Umbilical cord (tissue), 2 donors: ENCODE results near the gene SPANXA1.

GRCh38 chrX:136204399-136205121, 7.7 kb downstream of the FHL1 start:
- RAMPAGE, long total RNA, result no peak

GRCh38 chrX:136496310-136496682, 1.1 kb upstream of the HTATSF1 start:
- RAMPAGE, long total RNA, result no peak

DNA sequence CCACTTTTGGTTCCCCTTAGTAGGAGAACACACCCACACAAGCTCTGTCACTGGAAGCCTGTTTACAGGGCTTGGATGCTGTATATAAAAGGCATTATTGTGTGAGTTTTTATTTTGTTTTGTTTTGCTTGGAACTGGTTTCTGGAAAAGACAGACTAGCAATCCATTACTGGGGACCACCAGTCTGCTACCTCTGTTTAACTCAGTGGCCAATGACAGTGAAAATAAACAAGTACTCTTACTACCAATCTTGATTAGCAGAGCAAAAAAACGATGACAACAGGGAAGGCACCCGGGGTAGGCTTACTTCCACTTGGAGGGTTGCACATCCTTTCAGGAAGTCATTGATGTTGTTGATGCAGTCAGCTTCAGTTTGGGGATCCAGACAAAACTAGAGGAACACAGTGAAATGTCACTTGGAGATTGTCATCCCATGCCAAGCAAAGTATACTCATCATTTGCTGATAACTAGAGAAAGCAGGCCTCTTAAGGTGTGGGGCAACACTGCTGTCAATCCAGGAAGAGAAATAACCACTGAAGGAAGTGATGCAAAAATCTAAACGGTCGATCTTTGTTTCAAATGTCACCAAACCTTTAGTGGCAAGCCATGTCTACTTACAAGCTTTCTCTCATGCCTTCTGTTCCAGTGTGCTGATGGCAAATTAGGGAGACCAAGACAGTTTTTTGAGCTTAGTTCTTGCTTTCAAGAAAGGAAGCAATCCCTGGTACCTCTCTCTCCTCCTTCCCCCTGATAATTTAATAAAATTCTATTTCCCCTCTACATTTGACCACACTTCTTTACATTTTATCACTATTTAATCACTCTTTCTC, 1.4 kb downstream of the ARHGEF6 start:
- RAMPAGE, long total RNA, result no peak

DNA sequence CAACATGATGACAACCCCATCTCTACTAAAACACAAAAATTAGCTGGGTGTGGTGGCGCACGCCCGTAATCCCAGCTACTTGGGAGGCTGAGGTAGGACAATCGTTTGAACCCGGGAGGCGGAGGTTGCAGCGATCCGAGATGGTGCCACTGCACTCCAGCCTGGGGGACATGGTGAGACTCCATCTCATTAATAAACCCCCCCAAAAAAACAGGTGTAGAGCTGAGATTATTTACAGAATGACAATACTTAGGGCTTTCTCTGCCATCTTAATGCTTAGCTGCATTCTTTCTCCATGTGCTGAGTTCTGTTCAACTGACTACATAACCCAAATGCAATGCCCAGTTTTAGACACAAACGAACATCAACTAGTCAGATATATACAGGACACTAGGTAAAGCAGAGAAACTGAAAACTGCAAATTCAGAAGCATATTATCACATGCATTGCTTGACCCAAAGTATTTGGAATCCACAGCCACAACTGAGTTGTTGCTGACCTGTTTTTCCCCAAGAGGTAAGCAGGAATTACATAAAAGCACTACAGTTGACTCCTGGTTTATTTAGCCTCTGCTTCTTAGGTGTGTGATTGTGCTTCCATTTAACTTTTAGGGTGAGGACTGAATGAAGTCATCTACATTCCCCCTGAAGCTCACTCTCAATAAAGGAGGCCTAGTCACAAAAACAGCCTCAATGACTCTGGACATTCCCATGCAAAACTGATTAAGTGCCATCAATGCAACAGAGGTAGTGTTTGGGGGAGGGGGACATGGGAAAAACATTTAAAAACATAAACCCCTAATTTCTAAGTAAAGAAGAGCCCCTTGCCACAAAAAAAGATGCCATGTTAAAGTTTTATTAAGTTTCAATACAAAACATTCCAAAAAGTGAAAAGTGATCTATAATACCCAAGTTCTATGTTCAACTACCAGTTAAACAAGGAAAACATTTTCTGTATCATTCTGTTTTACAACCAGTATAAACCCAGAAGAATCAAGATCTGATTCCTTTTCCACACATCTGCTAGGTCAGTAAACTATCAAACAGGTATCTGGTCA, 11.8 kb downstream of the RBMX start:
- RAMPAGE, long total RNA, result no peak

DNA sequence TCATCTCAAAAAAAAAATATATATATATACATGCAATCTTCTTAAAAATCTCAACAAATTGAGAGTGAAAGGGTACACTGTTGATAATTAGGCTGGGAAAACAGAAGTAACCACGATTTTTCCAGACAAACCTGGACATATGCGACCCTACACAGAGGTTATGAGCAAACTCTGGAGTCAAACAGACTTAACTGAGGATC, 85.2 kb downstream of the ZIC3 start:
- RAMPAGE, long total RNA, result no peak

- RAMPAGE, long total RNA, result no peak
These were observed 565.4 kb downstream of the ZIC3 start for GRCh38 chrX:138131316-138131739.

- RAMPAGE, long total RNA, result no peak
These were observed 327.3 kb upstream of the F9 start for GRCh38 chrX:139203000-139203926.

DNA sequence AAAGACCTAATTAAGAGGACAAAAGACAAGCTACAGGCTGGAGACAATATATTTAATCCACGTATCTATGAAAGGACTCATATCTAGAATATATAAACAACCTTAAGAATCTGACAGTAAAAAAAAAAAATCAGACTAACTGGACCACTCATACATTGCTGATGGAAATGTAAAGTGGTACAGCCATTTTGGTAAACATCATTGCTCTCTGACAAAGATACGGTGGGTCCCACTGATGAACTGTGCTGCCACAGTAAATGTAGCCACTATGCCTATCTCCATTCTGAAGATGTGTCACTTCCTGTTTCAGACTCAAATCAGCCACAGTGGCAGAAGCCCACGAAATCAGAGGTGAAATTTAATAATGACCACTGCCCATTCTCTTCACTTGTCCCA, 304 bp upstream of the F9 start:
- RAMPAGE, long total RNA, result no peak

DNA sequence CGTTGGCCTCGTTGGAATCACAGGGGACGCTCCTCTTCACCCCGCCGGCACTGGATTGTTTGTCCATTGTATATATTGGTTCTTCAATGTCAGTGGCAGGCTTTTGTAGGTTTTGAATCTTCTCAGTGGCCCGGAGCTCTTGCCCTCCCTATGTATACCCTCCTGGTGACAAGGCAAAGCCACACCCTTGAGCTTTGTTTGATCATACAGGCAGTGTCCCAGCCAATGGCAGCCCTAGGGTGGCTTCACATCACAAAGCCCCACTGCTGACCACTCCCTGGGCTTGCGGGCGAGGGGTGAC, at the start of gene SPANXA1:
Gene SPANXA1, minus strand, starts transcription at position 127 of the 301 bp plus-strand sequence.
- RAMPAGE, long total RNA, result no peak

- RAMPAGE, long total RNA, result no peak
These were observed 3.5 kb downstream of the MAGEC2 start for GRCh38 chrX:142201552-142202058.

DNA sequence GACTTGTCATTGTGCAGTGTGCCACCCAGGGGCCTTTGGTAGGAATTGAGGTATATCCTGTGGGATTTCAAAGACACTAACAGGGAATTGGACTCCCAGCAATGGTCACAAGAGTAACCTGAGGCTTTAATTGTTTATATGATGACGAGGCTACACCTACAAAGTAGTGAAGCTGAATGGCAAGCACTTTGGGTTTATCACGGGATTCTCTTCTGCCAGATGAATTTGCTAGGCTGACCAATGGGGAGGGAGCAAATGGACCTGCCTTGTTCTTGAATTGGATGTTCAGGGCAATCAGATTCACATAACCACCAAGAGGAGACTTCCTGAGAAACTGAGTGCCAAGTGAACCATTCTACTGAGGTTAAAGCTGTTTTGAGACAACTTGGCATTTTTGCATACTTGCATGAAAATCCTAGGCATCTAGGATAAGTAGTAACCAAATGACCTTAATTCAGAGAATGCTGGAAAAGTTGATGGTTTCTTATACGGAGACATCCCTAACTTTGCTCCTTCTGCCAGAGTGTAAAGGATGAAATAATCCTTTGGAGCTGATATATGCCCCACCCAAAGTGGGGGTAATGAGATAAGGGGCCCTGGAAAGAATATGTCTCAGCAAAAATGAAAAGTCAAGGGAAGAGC, 27.9 kb upstream of the FMR1NB start:
- RAMPAGE, long total RNA, result no peak

DNA sequence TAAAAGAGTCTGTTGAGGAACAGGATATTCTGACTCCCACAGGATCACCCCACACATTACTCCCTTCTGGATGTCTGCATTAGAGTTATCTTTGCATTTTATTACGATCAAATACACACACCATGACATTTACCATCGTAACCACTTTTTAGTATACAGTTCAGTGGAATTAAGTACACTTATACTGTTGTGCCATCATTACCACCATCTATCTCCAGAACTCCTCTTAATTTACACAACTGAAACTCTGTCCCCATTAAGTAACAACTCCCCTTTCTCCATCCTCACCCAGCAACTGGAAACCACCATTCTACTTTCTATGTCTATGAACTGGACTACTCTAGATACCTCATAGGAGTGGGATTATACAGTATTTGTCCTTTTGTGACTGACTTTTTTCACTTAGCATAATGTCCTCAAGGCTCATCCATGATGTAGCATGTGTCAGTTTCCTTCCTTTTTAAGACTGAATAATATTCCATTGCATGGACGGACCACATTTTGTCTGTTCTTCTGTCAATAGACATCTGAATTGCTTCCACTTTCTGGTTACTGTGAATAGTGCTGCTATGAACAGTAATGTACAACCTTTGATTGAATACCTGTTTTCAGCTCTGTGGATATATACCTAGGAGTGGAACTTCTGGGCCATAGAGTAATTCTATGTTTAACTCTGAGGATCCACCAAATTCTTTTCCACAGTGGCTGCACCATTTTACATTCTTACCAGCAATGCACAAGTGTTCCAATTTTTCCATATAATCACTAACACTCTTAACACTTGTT, 21.4 kb downstream of the IDS start:
- RAMPAGE, long total RNA, result no peak

DNA sequence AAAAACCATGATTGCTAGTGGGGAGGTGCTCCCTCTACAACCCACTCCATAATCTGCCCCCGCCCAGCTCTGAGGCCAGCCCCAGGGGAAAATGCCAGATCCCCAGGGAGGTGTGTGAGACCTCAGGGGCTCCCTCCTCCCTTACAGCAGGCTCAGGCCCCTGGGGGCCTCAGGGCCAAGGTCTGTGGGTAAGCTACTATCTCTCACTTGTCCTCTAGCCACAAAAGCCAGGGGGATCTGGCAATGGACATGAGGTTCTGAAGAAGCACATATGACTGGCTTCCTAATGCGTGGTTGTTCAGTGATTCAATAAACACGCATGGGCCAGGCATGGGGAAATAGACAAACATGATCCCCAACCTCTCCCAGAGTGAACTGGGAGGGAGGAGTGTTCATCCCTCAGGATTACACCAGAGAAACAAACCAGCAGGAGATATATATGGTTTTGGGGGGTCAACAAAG, 51.0 kb upstream of the MTM1 start:
- RAMPAGE, long total RNA, result no peak

GRCh38 chrX:150568224-150568439, 289 bp upstream of the MTM1 start:
- RAMPAGE, long total RNA, result no peak

- RAMPAGE, long total RNA, result no peak
These were observed 52.3 kb downstream of the CD99L2 start for GRCh38 chrX:150846223-150846449.

- RAMPAGE, long total RNA, result no peak
These were observed 25.6 kb downstream of the CD99L2 start for GRCh38 chrX:150872771-150873293.

DNA sequence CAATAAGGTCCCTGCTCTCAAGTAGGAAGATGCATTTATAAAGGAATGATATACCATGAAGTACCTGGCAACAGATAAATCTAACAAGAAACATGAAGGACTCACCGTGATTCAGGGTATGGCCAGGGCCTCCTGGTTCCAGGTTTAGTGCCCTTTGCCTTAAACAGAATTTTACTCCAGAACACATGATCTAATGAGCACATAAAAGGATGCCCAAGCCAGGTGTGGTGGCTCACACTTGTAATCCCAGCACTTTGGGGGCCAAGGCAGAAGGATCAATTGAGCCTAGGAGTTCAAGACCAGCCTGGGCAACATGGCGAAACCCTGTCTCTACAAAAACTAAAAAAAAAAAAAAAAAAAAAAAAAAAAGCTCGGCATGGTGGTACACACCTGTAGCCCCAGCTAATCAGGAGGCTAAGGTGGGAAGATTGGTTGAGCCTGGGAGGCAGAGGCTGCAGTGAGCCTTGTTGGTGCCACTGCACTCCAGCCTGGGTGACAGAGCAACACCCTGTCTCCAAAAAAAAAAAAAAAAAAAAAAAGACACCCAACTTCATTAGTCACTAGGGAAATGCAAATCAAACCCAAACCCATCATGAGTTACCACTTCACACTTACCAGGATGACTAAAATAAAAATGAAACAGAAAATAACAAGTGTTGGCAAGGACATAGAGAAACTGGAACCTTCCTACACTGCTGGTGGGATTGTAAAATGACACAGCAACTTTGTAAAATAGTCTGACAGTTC, 18.9 kb downstream of the CD99L2 start:
- RAMPAGE, long total RNA, result no peak

- RAMPAGE, long total RNA, result no peak
These were observed 2.3 kb downstream of the HMGB3 start for GRCh38 chrX:150985264-150986062.

- RAMPAGE, long total RNA, result no peak
These were observed 94.0 kb upstream of the GPR50 start for GRCh38 chrX:151082300-151082910.

DNA sequence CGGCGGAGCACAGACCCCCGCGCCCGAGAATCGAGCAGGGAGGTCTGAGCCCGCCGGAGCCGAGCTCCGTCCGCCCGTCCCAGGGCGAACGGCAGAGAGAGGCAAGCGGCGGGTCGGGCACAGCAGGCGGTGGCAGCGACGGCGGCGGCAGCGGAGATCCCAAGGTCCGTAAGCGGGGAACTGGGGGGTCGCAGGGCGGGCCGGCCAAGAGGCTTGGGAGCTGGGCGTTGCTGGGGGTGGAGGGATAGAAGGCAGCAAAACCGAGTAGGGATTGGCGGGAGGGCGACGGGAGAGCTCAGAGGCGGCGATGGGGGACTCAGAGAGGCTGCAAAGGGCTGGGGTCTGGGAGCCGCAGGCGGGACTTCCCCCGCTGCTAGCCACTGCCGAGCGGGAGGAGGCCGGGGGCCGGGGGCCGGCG, 1.1 kb downstream of the GPR50 start:
- RAMPAGE, long total RNA, result no peak